ENCODE measurements around the genes TSPY8, VCY1B and KDM5D.

DNA sequence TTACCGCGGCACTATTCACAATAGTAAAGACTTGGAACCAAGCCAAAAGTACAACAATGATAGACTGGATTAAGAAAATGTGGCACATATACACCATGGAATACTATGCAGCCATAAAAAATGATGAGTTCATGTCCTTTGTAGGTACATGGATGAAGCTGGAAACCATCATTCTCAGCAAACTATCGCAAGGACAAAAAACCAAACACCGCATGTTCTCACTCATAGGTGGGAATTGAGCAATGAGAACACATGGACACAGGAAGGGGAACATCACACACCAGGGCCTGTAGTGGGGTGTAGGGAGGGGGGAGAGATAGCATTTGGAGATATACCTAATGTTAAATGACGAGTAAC is 184.8 kb upstream of the PCDH11Y start:
- PRO-cap = no peak

DNA sequence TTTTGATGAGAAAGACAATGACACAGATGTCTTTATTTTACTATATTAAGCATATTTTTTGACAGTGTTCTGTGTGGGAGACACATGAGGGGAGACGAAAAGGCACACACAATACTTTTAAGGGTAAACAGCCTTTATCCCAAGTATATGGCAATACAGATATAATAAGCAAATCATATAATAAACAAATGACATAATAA is 311.0 kb downstream of the PCDH11Y start:
- PRO-cap = no peak

DNA sequence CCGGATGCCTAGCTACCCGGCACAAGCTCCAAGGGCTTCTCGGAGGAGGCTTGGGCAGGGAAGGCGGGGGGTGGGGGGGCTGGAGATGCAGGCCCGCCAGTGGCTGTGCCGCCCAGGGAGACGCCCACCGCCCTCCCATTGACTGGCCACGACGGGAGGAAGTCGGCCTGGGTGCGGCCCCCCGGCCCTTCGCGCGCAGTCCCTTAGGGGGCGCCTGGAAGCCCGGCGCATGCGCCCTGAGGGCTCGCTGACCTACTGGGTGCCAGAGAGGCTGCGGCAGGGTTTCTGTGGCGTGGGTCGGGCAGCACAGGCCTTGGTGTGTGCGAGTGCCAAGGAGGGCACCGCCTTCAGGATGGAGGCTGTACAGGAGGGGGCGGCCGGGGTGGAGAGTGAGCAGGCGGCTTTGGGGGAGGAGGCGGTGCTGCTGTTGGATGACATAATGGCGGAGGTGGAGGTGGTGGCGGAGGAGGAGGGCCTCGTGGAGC is at the start of gene TSPY8:
Gene TSPY8, plus strand, starts transcription at position 184 of the 485 bp plus-strand sequence.
- PRO-cap = no peak

GRCh38 chrY:10034964-10035472 is 507.3 kb downstream of the TSPY10 start:
- PRO-cap = no peak

DNA sequence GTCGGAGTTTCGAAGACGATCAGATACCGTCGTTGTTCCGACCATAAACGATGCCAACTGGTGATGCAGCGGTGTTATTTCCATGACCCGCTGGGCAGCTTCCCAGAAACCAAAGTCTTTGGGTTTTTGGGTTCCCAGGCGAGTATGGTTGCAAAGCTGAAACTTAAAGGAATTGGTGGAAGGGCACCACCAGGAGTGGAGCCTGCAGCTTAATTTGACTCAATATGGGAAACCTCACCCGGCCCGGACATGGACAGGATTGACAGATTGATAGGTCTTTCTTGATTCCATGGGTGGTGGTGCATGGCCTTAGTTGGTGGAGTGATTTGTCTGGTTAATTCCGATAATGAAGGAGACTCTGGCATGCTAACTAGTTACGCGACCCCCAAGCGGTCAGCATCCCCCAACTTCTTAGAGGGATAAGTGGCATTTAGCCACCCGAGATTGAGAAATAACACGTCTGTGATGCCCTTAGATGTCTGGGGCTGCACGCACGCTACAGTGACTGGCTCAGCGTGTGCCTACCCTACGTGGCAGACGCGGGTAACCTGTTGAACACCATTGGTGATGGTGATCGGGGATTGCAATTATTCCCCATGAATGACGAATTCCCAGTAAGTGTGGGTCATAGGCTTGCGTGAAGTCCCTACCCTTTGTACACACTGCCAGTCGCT is 670.7 kb downstream of the TSPY10 start:
- PRO-cap = no peak

DNA sequence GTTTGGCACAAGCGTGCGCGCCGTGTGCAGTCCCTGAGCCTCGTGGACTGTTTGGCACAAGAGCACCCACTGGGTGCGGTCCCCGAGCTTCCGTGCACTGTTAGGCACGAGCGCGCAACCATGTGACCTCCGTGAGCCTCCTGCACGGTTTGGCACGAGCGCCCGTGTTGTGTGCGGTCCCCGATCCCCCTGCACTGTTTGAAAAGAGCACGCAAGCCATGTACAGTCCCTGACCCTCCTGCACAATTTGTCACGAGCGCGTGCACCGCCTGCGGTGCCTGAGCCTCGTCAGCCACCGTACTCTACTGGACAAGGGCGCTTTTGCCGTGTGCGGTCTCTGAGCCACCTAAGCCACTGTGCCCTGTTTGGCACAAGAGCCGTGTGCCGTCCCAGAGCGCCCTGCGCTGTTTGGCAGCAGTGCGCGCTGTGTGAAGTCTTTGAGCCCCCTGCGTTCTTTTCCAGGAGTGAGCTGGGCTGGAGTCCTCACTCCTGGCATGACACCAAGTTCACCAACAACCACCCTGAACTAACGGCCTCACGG is 163.7 kb upstream of the USP9Y start:
- PRO-cap = no peak

- PRO-cap = no peak
Observed at GRCh38 chrY:14055975-14056521, at the start of gene VCY1B. Gene VCY1B, plus strand, starts transcription at chrY:14056227.

DNA sequence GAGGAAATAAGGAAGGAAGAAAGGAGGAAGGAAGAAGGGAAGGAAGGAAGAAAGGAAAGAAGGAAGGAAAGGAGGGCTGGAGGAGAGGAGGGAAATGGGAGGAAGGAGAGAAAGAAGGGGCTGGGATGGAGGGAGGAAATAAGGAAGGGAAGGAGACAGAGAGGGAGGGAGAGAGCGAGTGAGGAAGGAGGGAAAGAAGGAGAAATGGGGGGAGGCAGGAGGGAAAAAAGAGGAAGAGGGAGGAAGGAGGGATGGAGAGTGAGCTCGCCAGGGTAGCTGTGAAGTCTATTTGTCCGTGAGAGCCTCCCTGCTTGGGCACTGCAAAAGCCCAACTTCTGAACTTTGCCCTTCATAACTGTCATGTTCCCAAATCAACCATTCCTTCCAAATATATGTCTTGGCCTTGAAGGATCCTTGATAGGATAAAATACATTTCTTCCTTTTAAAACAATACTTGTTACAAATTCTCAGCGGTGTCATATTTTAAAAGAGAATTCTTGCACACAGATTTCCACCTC is 145.4 kb downstream of the VCY1B start:
- PRO-cap = no peak

DNA sequence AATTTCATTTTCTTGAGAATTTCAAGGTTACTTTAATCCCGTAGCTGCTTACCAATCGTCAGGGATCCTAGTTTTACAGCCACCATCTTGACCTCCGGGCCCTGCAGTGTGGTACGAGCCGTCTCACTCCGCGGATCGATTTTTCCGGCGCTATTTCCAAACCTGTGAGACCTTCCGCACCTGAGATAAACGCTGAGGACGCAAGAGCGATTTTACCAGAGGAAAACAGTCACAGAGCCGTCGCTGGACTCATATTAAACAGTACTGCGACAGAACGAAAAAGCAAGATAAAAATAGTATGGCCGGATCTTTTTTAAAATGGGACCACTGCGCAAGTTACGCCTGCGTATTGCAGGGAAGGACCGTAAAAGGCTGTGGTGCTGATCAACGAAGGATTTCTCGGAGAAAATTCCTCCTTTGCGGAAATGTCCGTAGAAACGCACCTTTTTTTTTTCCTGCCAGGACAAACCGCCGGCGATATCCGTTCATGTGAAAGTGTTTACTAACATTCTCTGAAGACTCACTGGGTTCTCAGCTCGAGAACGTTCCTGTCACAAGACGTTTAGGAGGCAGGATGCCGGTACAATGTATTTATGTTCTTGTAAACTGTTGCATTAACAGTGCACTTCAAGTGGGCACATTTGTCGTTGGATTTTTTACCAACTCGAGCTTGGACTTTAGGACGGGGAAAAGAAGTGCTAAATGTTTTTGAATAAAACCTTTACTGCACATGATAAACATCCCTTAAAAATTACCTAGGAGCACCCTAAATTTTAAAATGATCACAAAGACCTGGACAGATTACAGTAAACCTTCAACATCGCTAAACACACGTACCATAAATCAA is at the start of gene KDM5D:
Gene KDM5D, minus strand, starts transcription at position 108 of the 847 bp plus-strand sequence.
- PRO-cap = unidirectional peak, minus-strand start at position 108 of the sequence

- PRO-cap = no peak
Observed at GRCh38 chrY:19869660-19870138, 125.2 kb upstream of the KDM5D start.

DNA sequence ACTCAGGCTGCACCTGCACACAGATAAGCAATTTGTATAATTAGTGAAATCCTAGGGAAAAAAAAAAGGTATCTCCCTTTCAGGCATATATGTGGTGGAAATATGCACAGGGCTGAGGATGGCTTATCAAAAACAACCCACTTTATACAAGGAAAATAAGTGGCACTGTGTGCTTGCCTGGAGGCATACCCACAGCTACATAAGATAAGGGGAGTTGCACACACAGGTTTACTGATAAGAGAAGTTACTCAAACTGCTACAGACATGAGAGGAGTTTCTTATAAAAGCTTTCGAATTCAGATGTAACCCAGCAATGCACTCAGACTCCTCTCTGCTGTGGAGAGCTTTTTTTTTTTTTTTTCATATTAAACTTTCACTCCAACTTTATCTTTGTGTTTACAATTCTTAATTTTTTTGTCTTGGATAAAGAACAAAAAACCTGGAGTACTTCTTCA is 372.8 kb upstream of the RBMY1B start:
- PRO-cap = no peak

Data from H9 (cell line).